Metanephros (tissue), 2 donors: Measurements from ENCODE around the gene GABRB3.

DNA sequence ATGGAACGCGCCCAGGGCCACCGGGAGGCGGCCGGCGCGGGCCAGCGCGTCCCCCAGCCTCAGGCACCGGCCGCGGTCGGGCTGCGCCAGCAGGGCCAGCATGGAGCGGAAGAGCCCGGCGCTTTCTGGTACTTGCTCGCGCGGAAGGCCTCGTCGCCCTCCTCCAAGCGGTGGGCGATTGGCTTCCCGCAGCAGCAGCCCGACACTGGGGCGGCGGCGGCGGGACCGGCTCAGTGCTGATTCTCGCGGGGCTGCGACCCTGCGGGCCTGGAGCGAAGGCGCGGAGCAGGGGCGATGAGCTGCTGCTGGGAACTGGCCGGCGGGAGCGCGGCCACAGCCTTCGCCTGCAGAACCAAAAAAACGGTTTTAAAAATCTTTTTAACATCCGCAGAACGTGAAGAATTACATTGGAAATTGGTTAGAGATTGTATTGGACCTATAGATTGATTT, 95.3 kb downstream of the POTEB3 start:
- RAMPAGE, long total RNA = no peak

- RAMPAGE, long total RNA = no peak
Measured at GRCh38 chr15:22239075-22240037, 145.0 kb downstream of the OR4N4 start.

DNA sequence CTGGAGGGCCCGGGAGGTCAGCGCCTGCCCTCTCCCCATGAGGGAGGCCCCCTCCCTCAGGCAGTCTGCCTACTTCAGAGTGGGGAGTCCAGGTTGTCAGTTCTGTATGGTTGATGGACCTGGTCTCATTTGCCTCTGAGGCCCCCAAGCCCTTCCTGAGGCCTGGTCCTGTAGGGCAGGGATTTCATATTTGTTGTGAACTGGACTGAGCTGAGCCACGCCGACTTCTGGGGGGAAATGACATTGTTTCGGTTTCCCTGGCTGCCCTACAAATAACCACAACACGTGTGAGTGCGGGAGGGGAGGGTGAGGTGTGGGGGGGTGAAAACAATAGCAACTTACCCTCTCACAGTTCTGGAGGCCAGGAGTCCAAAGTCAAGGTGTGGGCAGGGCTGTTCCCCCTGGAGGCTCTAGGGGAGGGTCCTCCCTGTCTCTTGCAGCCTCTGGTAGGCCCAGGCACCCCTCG, 160.3 kb downstream of the OR4N4 start:
- RAMPAGE, long total RNA = no peak

GRCh38 chr15:22573275-22573481, 114.5 kb downstream of the GOLGA6L22 start:
- RAMPAGE, long total RNA = no peak

GRCh38 chr15:22786869-22787222, 402 bp downstream of the NIPA1 start:
- RAMPAGE, long total RNA = no peak

- RAMPAGE, long total RNA = no peak
Measured at GRCh38 chr15:22839767-22840405, 1.4 kb downstream of the NIPA2 start.

GRCh38 chr15:22845026-22845492, 6.6 kb downstream of the NIPA2 start:
- RAMPAGE, long total RNA = no peak

- RAMPAGE, long total RNA = no peak
Measured at GRCh38 chr15:23179599-23180492, 43.2 kb upstream of the GOLGA6L1 start.

DNA sequence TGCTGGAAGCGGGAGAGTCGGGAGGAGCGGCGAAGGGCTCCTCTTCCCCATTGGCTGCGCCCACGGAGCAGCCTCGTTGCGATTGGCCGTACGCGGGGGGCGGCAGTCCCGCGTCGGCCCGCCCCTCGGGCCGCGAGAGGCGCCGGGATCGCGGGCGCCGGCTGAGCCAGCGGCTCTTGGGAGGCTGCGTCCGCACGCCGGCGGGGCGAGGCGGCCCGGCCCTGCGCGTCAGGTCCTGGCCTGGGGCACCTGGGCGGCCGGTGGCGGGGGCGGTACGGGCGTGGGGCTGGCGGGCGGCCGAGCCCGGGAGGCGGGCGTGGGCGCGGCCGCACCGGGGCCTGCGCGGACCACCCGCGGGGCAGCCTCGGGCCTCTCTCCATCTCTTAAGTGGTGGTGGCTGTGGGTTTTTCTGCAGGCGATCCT, 30.4 kb downstream of the GOLGA6L26 start:
- RAMPAGE, long total RNA = no peak

DNA sequence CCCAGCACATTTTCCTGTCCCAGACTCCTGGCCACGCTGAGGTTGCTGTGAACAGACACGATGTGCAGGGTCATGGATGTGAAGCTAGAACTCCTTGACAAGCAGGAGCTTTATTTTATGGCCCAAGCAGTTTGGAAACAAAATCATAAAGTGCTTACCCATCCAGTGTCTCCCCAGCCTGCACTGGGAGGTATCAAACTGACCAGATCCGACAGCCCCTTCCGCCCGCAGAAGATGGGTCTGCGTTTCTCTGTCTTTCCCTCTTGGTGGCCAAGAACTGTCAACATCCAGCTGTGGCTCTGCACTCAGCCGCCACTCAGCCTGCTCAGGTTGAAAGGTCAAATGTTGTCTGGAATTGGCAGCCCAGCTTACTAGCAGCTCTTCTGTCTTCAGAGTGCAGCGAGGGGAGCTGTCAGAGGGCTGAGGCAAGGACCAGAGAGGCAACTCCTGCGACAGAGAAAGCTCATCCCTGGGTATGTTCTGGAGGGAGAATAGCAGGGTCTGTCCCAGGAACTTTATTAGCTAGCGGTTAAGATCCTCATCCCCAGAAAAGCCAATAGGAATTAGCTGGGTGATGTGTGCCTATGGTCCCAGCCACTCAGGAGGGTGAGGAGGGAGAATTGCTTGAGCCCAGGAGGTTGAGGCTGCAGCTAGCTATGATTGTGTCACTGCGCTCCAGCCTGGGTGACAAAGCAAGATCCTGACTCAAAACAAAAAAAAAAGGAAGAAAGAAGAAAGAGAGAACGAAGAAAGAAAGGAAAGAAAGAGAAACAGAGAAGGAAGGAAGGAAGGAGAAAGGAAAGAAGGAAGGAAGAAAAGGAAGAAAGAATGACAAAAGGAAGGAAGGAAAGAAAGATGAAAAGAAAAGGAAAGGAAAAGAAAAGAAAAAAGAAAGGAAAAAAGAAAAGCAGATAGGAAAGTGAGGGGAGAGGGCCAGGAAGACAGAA, 45.3 kb downstream of the GOLGA6L2 start:
- RAMPAGE, long total RNA = no peak

DNA sequence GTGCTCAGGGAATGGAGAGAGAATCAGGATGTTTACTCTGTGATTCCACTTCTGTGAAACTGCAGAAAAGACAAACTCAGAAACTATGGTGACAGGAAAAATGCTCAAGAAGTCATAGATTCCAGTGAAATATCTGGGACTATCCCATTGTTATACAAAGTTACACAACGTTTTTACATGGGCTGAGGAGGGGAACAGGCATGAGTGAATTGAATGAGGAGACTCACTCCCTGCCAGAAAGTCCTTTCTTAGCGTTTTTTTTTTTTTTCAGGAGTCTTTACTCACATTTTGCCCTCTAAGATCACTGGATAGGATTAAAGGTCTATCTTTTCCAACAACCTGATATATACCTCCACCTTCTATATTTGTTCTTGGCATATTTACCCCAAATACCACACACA, 153.0 kb upstream of the NDN start:
- RAMPAGE, long total RNA = no peak

DNA sequence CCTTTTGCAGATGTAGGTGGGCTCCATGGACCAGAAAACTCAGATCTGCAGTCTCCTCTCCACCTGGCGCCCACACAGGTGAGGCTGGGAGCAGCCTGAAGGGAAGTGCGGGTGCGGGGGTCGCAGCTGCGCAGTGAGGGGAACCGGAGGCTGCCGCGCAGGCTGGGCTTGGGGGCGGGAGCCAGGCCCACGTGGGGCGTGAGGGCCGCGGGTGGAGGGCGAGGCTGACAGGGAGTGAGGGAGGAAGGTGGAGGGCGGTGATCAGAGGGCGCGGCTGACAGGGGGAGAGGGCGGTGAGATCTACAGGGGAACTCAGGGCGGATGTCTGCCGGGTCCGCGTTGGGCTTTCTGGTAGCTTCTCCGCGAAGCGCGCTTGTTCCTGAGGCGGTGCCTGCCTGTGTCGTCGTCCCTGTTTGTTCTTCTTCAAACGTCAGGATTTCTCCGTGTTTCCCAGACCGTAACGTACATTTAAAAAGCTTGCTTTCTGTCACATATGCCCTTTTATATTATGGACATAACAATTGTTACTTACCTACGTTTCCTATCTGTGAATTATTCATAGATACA, 414.4 kb upstream of the NDN start:
- RAMPAGE, long total RNA = no peak

DNA sequence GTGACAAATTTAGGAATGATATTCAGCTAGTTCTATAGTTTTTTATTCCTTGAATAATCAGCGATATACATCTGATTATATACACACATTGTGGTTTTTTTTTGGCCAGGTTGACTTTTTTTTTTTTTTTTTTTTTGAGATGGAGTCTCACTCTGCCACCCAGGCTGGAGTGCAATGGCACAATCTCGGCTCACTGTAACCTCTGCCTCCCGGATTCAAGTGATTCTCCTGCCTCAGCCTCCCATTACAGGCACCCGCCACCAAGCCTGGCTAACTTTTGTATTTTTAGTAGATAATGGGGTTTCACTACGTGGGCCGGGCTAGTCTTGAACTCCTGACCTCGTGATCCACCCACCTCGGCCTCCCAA, 38.9 kb upstream of the SNRPN start:
- RAMPAGE, long total RNA = no peak

DNA sequence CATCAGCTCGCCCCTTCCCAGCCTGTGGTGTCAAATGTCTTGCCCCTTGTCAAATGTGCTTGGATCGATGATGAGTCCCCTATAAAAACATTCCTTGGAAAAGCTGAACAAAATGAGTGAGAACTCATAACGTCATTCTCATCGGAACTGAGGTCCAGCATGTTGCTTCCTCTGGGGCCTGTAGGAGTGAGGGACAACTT, 96.5 kb downstream of the SNRPN start:
- RAMPAGE, long total RNA = no peak

DNA sequence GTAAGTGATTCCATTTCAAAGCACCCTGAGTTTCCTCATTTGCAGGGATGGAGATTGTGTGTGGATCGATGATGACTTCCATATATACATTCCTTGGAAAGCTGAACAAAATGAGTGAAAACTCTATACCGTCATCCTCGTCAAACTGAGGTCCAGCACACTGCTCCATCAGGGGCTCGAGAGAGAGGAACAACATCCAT, 126.3 kb downstream of the SNRPN start:
- RAMPAGE, long total RNA = no peak

GRCh38 chr15:25371164-25371960, 67.5 kb downstream of the UBE3A start:
- RAMPAGE, long total RNA = no peak

DNA sequence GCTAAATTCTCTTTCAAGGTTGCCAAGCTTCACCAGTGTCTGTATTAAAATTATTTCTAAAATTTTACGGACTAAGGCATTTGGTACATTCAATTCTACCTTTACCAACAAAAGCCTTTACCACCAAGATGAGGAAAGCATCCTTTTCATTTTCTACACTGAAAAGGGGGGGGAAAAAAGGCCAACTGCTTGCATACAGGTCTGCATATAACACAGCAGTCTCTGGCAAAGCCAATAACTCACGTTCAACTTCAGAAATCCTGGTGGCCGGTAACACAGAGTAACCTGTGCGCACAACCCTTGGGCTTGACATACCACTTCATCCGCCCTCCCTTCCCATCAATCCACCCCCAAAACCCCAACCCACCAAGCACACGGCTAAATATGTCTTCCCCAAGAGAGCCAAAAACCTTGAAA, 1.1 kb downstream of the UBE3A start:
- RAMPAGE, long total RNA = no peak

GRCh38 chr15:25804014-25804942, 58.8 kb downstream of the ATP10A start:
- RAMPAGE, long total RNA = no peak

DNA sequence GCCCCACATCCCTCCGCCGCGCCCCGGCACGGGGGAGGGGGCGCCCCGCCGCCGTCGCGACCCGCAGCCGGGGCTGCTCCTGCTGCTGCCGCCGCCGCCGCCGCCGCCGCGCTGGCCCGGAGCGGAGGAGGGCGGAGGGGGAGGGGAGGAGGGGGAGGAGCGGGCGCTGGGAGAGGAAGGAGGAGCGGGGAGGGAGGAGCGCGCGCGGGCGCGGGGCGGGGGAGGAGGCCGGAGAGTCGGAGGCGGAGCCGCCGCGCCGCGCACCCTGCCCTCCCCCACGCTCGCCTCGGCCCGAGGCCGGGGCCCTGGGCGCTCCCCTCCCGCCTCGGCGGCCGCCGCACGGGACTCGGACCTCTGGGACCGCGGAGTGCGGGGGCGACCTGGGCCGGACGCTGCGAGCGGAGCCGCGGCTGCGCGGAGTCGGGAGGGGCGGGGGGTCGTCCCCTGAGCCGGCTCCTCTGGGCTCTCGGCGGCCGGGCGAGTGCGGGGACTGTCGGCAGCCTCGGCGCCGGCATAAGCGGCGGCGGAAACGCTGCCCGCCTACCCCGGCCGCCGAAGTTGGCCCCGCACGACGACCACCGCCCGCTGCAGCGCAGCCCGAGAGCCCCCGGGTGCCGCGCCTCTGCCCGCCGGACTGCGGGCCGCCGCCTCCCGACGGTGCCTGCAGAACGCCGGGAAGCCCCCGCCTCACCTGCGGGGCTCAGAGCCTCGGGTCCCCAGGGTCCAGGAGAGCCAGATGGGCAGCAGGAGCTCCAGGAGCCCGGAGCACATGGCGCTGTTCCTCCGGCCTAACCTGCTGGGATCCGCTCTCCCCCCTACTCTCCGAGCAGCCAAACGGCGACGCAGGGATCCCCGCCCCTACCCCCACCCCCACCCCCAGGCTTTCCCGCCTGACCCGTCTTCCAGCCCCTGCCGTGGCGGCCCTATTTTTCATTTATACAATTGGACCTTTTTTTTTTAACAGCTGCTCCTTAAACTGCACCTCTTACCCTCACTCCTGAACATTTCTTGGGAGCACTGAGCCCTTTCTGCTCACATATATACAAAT, at the start of gene GABRB3:
TSS of gene GABRB3 (minus strand) at position 113 of the 1,048 bp plus-strand sequence.
- RAMPAGE, long total RNA = no peak

- RAMPAGE, long total RNA = no peak
Measured at GRCh38 chr15:27028798-27029587, 58.0 kb downstream of the GABRG3 start.